T-cell (primary cell): ENCODE results near the gene FAM177B.

- PRO-cap, 7 experiments: no peak in any of the 7 experiments
These were observed 429.1 kb downstream of the DUSP10 start for GRCh38 chr1:221312770-221313202.

DNA sequence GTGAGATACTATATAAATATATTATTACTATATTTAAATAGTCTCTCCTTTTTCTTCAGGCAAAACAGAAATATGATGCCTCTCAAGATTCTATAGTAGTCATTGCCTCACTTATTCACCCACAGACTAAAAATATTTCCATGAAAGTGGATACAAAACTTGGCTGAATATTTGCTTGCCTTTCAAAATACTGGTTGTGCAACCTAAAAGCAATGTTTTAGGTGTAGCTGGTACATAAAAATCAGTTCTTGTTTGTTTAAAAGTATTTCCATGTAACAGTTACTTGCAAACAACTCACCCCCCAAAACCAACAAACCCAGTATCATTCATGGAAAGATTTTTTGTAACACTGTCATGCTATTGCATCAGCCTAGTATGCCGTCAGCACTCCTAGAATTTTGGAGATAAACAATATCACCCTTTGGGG is 425.5 kb downstream of the DUSP10 start:
- PRO-cap, 7 experiments: no peak in any of the 7 experiments

DNA sequence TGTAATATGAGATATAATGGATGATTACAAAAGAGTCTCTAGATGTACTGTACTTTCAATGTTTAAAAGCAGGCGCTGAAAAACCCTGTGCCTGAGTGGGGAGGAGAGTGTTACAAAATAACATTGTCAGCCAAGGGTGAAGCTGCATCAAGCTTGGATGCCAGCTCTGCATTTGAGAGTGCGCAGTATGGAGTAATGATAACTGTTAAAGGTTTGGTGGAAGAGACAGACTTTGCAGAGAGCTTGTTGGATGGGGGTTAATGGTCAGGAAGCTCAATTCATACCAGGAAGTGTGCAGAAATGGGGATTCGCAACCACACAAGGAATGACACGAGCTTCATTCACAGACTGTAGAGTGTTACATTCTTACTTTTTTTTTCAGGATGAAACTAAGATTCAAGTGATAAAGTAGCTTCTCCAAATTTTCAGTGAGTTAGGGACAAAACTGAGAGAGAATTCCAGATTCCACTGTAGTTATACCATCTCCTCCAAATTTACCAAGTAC is 120.7 kb downstream of the DUSP10 start:
- PRO-cap, 7 experiments: no peak in any of the 7 experiments

DNA sequence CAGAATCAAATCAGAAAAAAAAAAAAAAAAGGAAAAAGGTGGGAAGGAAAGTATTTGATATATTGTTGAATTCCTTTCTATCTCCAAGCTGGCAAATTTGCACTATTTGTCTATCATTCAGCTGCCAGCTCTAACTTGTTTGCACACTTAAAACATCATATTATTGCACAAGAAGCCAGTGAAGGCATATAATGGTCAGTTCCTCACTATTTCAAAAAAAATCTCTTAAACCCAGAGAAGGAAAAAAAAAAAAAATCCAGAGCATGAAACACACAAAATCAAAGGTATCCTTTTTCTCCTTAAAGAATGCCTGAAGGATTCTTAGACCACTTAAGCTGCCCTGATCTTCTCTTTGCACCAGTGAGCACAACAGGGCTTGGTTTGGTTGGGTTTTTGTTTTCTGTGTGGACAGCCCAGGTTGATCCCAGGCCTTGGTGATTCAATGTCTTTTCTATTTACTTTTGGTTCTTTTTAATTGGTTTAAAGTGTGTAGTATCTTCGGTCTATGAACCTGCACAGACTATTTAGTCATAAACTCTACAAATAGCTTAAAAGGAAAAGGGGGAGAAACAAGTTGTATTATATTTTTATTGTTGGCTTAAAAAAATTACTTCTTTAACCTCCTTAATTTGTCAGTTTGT is 40.2 kb downstream of the DUSP10 start:
- PRO-cap, 7 experiments: no peak in any of the 7 experiments

DNA sequence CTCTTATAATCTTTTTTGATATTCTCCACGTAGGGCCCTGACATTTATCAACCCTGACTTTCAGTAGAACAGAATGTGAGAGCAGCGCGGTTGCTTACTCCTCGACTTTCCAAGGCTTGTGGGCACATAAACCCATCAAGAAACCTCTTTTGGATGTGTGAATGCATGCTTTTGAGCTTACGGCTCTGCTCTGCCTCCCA is 34.7 kb downstream of the DUSP10 start:
- PRO-cap, 7 experiments: no peak in any of the 7 experiments

DNA sequence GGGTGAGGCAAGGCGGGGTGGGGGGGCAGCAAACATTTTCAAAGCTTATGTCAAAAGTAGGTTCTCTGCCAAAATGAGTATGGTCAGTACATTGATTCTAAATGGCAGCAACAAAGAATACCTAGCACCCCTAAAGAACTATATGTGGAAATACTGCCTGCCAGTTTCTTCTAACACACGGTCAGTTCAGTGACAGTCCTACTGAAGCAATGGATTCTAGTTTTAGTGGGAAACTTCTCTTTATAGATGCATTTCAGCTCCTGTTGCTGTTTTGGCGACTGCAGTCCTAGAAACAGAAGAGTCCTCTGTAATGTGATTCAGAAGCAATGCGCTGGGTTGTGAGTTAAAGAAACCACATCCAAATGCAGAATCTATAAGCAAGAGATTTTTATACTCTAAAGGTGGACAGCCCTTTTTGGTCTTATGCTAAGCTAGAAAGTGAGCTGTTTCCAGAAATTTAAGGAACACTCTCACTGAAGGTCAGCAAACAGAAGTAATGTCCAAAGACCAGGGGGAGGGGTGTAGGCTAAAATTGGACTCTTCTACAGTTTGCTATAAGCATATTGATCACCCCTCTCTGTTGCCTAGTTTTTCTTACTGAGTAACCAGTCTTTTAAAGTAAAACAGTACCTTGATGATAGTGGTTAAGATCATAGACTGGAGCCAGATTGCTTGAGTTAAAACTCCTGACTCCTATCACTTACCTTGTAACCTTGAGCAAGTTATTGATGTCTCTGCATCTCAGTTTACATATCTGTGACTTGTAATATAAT is 30.8 kb downstream of the DUSP10 start:
- PRO-cap, 7 experiments: peak in 1 of 7 experiments; most common minus-strand start position 215 of the sequence (in 1)

DNA sequence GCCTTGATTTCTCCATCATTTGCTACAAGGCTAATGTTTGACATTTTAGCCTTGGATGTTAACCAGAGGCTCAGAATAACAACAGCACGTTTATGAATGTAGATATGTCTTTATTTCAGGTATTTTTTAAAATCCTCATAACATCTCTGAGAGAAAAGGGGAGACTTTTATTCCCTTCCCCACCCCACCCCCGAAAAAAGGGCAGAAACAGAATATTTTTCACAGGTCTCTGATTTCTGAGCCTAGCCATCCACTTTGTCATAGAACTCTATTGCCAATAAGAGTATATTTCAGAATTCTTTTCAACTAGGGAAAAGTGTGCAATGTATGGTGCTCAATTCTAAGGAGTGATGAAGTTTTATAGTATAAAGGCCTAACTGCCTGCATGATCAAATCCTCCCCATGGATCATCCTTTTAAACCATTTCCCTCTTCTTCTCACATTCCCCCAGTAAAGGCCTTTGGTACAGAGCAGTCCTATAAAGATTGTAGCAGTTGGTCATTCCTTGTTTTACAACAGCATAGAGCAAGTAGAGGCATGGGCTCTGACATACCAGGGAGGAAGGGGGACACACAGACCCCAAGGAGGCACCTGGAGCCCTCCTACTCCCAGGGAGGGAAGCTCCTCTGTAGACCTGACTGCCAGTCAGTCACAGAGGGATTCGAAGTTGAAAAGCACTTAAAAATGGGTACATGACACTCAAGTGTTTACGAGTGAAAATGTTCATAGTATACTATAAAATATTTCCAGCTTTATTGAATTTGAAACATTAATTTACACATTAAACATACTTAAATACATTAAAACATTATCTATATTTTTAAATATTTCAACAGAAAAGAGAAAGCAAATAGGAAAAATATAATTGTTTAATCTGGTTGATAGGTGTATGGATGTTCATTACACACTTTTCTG is 6.9 kb downstream of the DUSP10 start:
- PRO-cap, 7 experiments: no peak in any of the 7 experiments

DNA sequence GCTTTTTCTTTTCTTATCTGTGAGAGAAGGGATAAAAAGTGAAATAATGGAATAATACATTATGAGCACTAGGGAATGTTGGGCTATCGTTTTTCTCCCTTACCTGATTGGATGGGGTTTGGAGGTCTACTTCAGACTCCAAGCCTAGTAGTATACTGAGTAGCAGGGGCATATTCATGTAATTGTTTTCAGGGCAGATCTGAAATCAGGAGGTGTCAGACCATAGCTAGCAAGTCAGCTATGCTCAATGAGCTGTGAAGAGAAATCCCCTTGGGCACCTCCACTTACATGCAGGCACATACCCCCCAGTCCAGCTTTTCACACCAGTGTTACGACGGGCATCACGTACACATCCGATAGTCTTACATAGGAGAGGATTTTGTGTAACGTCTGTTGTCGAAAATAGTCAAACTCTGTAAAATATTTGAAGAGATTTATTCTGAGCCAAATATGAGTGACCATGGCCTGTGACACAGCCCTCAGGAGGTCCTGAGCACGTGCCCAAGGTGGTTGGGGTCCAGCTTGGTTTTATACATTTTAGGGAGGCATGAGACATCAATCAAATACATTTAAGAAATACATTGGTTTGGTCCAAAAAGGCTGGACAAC is 1.9 kb upstream of the DUSP10 start:
- PRO-cap, 7 experiments: no peak in any of the 7 experiments

GRCh38 chr1:221937611-221937996 is 195.7 kb upstream of the DUSP10 start:
- PRO-cap, 7 experiments: no peak in any of the 7 experiments

GRCh38 chr1:221969260-221969751 is 227.4 kb upstream of the DUSP10 start:
- PRO-cap, 7 experiments: no peak in any of the 7 experiments

GRCh38 chr1:222556096-222556748 is 8.3 kb upstream of the HHIPL2 start:
- PRO-cap, 7 experiments: no peak in any of the 7 experiments

- PRO-cap, 7 experiments: no peak in any of the 7 experiments
These were observed at the start of gene FAM177B for GRCh38 chr1:222736843-222737939. Gene FAM177B (plus strand): TSS chr1:222737202.

GRCh38 chr1:222857133-222857526 is 42.3 kb downstream of the DISP1 start:
- PRO-cap, 7 experiments: no peak in any of the 7 experiments

- PRO-cap, 7 experiments: no peak in any of the 7 experiments
These were observed 147.6 kb downstream of the TLR5 start for GRCh38 chr1:222995261-222995984.

- PRO-cap, 7 experiments: no peak in any of the 7 experiments
These were observed 115.5 kb downstream of the TLR5 start for GRCh38 chr1:223027412-223028162.

GRCh38 chr1:223029533-223030309 is 113.3 kb downstream of the TLR5 start:
- PRO-cap, 7 experiments: no peak in any of the 7 experiments

DNA sequence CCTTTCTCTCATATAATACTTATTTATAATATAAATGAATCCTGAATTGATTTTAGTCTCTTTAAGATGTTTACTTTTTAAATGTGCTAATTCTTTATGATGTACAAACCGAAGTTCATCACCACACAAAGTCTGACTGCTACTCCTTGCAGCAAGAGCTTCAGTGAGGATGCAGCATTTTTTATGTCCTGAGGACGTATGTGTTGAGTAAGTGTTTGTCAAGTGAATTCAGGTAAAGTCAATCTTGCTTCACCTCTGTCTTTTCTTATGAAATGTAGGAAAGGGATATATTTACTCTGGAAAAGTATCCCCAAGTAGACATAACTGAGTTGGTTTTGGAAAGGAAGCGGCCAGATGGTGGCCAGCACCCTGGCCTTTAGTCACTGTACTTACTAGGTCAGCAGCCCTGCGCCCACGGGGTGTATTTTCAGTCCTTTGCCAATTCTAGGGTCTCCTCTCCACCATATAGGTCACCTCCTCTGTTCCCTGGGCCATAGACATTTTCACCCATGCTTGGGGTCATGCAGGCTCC is 75.2 kb downstream of the SUSD4 start:
- PRO-cap, 7 experiments: no peak in any of the 7 experiments

GRCh38 chr1:223340879-223341704 is 22.9 kb downstream of the SUSD4 start:
- PRO-cap, 7 experiments: no peak in any of the 7 experiments

DNA sequence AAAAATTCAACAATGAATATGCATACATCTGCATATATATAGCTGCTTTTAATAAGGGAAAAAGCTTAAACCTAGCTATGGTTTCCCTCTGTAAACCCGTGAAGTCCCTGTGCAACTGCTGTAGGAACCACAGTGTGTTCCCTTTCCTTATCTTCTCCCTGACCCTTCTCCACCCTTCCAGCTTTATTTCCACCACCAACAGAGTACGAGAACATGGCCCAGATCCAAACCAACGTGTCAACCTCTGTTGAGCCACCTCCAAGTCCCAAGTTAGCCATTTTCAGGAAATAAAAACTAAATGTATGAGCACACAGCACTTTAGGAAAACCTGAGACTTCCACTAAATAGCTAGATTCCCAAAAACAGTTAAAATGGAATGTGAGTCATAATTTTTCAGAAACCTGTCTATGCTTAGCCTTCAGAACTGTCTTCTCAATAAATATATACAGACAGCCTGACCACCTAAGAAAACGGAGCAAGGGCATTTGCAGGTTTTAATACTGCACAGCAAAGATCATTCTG is 20.2 kb downstream of the SUSD4 start:
- PRO-cap, 7 experiments: no peak in any of the 7 experiments

DNA sequence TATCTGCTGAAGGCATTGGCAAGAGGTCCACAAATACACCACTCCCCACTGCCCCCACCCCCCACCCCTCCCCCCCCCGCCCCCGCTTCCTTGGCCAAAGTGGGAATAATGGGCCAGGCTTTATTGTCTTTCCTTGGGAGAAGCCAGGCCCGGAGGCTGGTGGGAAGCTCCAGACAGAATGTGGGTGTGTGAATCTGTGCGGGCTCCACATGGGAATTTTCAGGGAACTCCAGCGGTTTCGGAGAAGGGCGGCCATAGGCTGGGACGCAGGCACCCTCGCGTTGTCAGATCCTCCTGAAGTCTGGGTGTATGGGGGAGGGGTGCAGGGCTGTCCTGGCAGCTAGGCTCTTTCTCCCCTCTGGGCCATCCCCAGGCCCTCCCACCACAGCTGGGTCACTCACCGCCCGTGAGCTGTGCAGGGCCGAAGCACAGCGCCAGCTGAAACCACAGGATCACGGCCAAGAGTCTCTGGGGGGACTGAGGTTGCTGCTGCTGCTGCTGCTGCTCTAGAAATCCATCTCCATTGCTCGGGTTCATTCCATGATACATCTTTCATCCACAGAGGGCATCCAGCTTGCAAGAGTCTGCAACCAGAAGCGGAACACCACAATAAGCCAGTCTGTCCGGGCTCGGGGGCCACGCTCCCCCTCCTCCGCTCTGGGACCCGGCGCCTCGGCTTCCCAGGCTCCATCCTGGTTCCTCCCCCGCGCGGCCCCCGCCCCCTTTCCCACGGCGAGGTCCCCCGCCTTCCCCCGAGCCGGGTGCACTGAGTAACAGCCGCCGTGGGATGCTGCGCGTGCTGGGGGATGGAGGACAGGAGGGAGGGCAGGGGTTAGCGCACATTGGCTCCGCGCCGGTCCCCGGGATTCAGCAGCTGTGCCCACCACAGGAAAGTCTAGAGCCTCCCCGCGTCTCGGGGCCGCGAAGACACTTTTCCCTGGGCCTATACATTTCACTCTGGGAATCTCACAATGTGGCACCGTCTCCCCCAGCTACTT is 800 bp downstream of the SUSD4 start:
- PRO-cap, 7 experiments: no peak in any of the 7 experiments